ENCODE results near the gene DBI.

DNA sequence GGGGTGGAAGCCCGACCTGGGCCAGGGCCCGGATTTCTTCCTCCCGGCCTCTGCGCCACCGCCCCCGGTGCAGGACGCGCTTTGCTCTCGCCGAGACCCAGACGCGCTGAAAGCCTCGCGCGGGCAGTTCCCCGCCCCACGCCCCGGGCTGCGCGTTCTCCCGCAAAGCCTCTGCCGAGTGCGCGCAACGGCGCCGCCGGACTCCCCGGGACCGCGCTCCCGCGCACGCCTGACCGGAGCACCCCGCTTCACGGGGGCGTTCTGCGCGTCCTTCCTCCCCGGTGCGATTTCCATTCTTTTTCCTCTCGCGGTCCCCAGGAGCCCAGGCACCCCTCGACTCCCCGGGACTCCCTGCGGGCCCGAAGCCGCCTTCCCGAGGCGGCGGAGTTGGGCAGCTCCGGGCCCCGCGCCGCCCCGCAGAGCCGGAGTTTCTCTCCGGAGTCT lies 4.9 kb downstream of the FOXD4L1 start:
- PRO-cap, result no peak
- RAMPAGE, long total RNA, result no peak

- PRO-cap, result no peak
- RAMPAGE, long total RNA, result no peak
These were observed 567 bp upstream of the RABL2A start for GRCh38 chr2:113626504-113626894.

DNA sequence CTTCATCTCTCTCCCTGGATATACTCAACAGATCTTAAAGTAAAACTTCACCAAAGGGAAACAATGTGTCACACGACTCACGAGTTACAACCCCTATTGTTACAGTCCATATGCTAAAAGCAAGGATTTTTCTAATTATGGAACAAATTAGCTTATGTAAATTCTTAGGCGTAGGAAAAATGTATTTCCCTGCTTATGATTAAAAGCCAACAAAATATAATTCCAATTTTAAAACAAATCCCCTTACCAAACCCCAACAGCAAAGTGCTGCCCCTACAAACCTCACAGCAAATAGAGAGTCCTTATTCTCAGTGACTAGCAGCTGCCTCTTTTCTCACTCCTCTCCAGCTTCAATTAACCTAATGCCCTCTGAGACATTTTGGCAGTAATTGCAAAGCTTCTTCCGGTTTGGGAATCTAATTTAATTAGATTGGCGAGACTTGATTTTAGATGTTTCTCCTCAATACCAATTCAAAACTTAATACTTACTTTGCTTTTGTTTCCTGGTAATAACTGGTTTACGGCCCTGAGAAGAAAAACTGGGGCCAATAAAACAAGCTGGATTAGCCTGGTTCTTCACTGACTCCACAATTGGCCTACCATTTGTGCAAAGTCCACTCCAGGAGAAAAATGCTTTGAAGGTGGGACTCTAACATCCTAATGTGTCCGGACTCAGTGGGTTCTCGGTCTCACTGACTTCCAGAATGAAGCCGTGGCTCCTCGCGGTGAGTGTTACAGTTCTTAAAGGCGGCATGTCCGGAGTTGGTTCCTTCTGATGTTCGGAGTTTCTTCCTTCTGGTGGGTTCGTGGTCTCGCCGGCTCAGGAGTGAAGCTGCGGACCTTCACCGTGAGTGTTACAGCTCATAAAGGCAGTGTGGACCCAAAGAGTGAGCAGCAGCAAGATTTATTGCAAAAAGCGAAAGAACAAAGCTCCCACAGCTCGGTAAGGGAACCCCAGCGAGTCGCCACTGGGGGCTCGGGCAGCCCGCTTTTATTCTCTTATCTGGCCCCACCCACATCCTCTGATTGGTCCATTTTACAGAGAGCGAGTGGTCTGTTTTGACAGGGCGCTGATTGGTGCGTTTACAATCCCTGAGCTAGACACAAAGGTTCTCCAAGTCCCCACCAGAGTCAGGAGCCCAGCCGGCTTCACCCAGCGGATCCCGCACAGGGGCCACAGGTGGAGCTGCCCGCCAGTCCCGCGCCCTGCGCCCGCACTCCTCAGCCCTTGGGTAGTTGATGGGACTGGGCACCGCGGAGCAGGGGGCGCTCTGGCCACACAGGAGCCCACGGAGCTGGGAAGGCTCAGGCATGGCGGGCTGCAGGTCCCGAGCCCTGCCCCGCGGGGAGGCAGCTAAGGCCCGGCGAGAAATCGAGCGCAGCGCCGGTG lies 52.7 kb downstream of the SLC35F5 start:
- PRO-cap, result no peak
- RAMPAGE, long total RNA, result no peak

DNA sequence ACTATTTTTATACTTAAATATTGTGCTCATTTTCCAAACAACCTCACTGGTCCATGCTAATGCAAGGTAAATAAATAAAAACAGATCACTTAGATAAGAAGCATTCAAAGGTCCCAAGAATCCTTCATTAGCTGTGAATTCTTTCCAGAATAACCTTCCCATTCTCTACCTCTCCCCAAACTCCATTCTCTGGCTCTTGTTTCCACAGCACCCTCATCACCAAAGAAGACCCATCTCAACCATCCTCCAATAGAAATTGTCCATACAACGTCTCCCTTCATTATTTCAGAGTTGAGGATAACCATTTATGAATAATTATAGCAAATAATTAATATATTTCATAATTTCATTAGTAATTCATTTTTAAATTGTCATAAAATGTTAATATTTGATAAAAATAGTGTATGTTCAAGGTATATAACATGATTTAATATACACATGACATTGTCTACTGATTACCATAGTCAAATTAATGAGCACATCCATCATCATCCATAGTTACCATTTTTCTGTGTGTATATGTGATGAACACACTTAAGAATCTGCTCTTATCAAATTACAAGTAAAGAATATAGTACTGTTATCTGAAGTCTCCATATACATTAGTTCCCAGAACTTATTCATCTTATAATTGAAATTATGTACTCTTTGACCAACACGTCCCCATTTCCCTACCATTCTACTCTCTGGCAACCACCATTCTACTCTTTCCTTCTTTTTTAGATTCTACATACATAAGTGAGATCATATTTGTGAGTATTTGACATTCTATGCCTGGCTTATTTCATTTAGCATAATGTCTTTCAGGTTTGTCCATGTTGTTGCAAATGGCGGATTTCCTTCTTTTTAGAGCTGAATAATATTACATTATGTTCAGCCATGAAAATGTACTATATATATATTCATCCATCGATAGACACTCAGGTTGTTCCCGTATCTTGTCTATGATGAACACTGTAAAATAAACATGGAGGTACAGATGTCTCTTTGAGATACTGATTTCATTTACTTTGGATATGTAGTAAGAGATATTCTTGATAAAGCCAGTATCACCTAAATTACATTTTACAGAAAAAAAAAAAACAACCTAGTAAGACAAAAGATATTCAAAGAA lies 18.5 kb downstream of the SLC35F5 start:
- PRO-cap, result no peak
- RAMPAGE, long total RNA, result no peak

DNA sequence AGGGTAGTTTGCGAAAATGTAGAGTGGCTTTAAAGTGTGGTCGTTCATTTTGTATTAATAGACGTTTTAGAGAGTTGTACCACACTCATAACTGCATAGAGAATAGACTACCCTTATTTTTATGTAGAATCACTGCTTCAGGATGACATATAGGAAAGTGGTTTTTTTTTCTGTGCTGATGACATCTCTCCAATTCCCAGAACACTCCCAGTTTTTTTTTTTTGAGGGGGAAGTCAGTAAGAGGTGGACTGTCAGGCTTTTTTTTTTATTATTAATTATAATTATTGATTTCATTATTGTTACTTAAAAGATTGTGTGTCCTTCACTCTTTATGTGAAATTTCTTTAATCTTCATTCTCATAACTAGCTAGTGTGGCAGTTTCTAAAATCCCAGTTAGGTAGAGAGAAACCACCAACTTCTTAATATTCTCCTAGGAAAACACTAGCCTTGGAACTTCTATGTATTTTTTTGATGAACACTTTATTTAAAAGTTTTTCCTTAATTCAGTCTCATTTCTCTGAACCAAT lies 1.5 kb downstream of the ACTR3 start:
- PRO-cap, result no peak
- RAMPAGE, long total RNA, result no peak

DNA sequence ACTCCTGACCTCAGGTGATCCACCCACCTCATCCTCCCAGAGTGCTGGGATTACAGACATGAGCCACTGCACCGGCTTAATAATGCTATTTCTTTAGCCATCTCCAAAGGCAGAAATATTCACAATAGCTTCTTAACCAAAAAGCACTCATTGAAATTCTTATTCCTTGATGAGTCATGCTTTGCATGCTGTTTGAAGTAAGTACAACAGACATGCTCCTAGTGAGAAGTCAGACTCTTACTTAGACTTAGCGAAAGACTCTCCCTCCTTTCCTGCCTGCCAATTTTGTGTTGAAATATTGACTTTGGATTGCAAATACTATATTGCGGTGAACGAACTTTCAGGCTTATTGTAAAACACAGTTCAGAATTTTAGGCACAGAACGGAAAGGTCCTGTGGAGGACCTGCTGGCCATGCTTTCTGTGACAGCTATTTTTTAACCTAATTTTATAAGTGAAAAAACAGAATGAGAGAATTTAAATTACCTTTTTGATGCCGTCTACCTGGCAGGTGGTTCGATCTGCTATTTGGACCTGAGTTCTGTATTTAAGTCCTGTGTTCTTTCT lies 4.5 kb downstream of the ACTR3 start:
- PRO-cap, result no peak
- RAMPAGE, long total RNA, result no peak

GRCh38 chr2:115161044-115161202 lies 718.5 kb downstream of the DPP10 start:
- PRO-cap, result no peak
- RAMPAGE, long total RNA, result no peak

- PRO-cap, result no peak
- RAMPAGE, long total RNA, result no peak
These were observed 745.2 kb downstream of the DPP10 start for GRCh38 chr2:115187442-115188264.

- PRO-cap, result no peak
- RAMPAGE, long total RNA, result no peak
These were observed 609.1 kb upstream of the DDX18 start for GRCh38 chr2:117205332-117205819.

DNA sequence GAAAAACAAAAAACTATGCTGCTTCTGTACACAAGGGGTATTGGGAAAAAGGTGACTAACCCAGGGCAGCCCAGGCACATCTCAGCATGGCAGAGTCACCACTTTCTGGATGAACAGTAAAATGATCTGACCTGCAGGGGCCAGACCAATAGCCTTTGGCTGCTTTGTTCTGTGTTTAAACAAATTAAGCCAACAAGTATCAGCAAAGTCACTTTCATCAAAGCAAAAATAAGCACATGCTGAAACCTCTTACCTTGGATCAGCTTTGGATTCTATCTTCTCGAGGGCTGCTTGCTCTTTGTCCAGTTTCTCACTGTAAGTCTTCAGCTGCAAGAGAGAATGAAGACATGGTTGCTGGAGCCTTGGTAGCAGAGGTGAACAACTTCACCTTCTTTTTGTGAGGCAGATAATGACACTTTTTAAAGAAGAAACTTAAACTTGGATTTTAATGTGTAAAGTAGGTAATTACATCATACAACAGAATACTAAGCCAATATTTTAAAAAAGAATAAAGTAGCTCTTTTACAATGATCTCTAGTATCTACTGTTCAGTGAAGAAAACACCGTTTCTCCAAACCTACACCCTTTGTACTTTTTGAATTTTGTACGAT lies 64.7 kb downstream of the CCDC93 start:
- PRO-cap, result no peak
- RAMPAGE, long total RNA, result no peak

DNA sequence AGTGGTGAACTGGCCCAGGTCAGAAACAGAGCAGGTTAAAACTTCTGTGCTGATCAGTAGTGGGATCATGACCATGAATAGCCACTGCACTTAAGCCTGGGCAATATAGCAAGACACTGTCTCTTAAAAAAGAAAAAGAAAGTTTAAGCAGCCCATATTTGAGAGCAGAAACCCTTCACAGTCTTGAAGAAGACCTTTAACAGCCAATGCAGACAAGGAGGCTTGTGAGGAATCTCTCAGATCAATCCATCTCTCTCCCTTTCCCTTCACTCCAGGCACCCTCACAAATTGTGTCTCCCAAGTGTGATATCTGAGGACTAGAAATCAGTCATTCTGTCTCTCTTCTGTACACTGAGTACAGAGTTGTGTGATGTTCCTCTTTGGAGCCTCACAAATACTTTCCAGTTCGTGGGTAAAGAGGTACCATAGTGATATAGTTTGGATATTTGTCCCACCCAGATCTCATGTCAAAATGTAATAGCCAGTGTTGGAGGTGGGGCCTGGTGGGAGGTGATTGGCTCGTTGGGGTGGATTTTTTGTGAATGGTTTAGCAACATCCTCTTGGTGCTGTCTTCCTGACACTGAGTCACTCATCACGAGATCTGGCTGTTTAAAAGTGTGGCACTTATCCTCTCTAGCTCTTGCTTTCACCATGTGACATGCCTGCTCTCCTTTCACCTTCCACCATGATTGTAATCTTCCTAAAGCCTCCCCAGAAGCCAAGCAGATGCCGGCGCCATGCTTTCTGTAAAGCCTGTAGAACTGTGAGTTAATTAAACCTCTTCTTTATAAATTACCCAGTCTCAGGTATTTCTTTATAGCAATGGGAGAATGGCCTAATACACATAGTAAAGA lies 2.9 kb upstream of the CCDC93 start:
- PRO-cap, result no peak
- RAMPAGE, long total RNA, result no peak

GRCh38 chr2:118087036-118087503 lies 1.2 kb upstream of the INSIG2 start:
- PRO-cap, result no peak
- RAMPAGE, long total RNA, result no peak

DNA sequence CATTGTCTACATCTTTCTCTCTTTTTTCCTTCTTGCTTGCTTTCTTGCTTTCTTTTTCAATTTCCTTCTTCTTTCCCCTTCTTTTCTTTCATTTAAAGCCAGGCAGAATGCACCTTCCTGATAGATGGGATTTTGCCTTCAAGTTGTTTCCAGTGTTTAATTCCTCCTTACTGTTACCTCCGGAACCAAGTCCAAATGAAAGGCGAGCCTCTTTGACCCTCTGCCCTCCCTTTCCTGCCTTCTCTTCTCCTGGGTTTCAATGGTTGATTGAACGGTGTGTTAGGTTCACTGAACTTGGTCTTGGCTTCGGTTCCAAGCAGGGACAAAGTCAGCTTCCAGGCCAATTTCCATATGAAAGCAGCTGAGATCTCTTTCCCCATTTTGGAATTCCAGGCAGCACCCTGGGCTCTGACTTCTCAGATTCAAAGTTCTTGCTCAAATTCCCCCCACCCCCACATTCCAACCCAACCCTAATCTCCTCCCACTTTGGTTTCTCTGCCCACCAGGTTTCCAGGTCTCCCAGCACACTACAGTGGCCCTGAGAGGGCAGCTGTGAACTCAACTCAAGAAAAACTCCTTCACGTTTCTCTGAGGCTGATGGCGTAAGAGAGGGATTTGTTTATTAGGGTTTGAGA lies 230.9 kb downstream of the INSIG2 start:
- PRO-cap, result no peak
- RAMPAGE, long total RNA, result no peak

- PRO-cap, result no peak
- RAMPAGE, long total RNA, result no peak
These were observed 39.4 kb downstream of the EN1 start for GRCh38 chr2:118808050-118808399.

GRCh38 chr2:118836027-118836331 lies 11.5 kb downstream of the EN1 start:
- PRO-cap, result no peak
- RAMPAGE, long total RNA, result no peak

GRCh38 chr2:119240412-119241058 lies 16.9 kb downstream of the STEAP3 start:
- PRO-cap, result no peak
- RAMPAGE, long total RNA, result no peak

- PRO-cap, result no peak
- RAMPAGE, long total RNA, result no peak
These were observed 31.0 kb downstream of the STEAP3 start for GRCh38 chr2:119254690-119254985.

DNA sequence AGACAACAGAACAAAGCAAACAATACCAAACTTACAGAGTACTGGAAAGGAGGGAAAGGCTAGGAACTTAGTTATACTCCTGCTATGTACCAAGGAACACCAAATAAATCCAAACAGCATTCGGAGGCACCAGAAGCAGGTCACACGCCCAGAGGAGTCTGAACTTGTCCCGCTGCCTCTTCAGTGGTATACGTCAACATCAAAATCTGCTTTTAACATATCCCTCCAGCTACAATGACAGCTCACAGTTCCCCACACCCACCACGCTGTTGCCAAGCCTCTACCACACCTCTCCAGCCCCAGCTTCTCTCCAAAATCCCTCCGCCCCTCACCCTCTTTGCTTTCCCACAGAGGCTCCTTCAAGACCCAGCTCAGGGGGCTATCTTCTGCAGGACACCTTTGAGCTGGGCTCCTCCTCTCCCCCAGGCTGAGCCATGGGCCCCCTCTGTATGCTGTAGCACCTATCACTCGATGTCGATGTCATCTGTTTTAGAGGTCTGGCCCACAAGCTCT lies 17.3 kb downstream of the C2orf76 start:
- PRO-cap, result no peak
- RAMPAGE, long total RNA, result no peak

DNA sequence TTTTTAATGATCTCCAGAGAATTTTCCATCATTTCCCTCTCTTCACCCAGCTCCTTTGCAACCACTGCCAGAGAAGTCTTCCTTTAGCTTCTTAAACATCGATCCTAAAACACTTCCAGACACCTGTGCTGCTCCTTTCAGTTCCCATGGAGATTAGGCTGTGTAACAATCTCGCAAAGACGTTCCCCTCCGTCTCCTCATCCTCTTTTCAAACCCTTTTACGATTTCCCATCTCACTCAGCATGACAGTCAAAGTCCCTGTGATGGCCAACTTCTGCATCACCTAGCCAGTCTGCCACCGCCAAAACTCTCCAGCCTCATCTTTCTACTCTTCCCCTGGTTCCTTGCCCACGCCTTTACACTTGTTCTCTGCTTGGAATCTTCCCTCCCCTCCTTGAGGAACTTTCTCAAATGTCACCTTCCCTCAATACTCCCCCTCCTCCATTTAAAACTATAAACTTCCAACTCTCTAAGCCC lies 953 bp downstream of the C2orf76 start:
- PRO-cap, result no peak
- RAMPAGE, long total RNA, result no peak

- PRO-cap, result bidirectional peak, plus-strand start at chr2:119366991, minus-strand start at chr2:119366787; unidirectional peak, minus-strand start at chr2:119367559; unidirectional peak, minus-strand start at chr2:119367620
- RAMPAGE, long total RNA, result start-site peak on the plus strand at chr2:119366912-119367038, 6,629 and 3,119 reads in 2 replicates
These were observed at the start of gene DBI for GRCh38 chr2:119366907-119367982. Gene DBI (plus strand): TSS chr2:119366977.

Data from urinary bladder (tissue), 3 donors.